Measurements from ENCODE around the gene CDH20.

- PRO-cap, 3 experiments, result no peak in any of the 3 experiments
- RRBS, result no CpG with 5 or more reads among the region's 7 CpGs
These were observed 150.9 kb upstream of the LMAN1 start for GRCh38 chr18:59509747-59510502.

DNA sequence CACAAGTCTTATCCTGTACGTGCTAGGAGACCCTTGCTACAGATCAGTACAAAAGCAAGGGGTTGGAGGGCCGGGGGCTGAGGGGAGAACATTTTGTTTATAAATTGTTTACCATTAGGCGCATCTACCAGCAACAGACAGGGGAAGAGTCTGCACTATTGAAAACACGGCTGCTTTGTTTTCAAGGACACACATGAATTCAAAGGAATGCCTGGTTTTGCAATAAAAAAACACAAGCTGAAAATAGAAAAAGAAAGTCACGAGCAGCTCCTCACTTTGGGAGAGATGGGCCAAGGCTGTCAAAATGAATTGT is 73.6 kb downstream of the CCBE1 start:
- PRO-cap, 3 experiments, result no peak in any of the 3 experiments
- RRBS, result no CpG with 5 or more reads among the region's 5 CpGs

- PRO-cap, 3 experiments, result no peak in any of the 3 experiments
- RRBS, result 1% methylated on average over 2 of the region's 41 CpGs
These were observed 603 bp upstream of the CCBE1 start for GRCh38 chr18:59697571-59698481.

GRCh38 chr18:59900111-59900832 is 476 bp downstream of the PMAIP1 start:
- PRO-cap, 3 experiments, result peak in 1 of 3 experiments; most common plus-strand start chr18:59900617 (in 1); most common minus-strand start chr18:59900593 (in 1)
- RRBS, result 2% methylated on average over 29 of the region's 54 CpGs

DNA sequence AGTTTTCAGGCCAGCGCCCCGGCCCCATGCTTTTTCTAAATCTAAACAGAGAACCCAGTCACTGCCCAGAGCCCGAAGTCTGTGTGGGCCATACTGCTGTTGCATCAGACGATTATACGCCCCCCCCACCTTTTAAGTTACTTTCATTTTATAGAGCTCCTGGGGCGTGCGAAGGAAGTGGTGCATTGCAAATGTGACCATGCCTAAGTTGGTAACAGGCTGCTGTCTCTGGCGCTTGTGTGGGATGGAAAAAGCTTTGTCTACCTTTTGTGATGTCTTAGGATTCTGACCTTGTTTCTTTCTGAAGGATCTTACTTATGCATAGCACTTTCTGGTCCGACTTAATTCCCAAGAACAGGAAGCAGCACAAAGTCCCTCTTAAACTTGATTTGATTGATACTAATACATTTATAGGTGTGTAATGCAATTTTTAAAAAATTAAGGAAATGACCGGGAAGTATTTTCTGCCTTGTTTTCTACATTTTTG is 1.1 kb downstream of the PMAIP1 start:
- PRO-cap, 3 experiments, result no peak in any of the 3 experiments
- RRBS, result no CpG with 5 or more reads among the region's 10 CpGs

GRCh38 chr18:61333306-61334060 is at the start of gene CDH20:
Gene CDH20, plus strand, starts transcription at chr18:61333430.
- PRO-cap, 3 experiments, result no peak in any of the 3 experiments
- RRBS, result 2% methylated on average over 26 of the region's 64 CpGs

- PRO-cap, 3 experiments, result no peak in any of the 3 experiments
- RRBS, result 2% methylated on average over 19 of the region's 43 CpGs
These were observed 871 bp downstream of the CDH20 start for GRCh38 chr18:61334061-61334541.

GRCh38 chr18:61883358-61883999 is 9.3 kb downstream of the RNF152 start:
- PRO-cap, 3 experiments, result no peak in any of the 3 experiments
- RRBS, result no CpG with 5 or more reads among the region's 4 CpGs

DNA sequence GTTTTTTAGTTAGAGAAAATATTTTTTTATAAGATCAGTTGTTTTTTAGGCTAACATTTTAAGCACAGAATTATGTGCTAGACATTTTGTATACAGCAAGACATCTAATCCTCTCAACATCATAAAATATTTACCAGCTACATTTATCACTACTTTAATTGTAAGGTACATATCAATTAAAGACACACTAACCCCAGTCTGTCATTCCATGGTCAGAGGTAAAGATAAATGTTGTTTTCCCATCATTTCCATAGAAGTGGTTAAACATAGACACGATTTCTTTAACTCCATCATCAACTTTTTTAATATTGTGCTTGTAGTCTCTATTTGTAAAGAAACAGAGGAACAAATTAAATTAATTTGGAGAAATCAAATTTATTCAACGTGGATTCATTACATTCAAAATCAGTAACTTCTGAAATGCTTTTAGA is 40.1 kb downstream of the PIGN start:
- PRO-cap, 3 experiments, result no peak in any of the 3 experiments
- RRBS, result no CpG with 5 or more reads among the region's 2 CpGs

GRCh38 chr18:62300535-62301063 is 24.5 kb upstream of the TNFRSF11A start:
- PRO-cap, 3 experiments, result no peak in any of the 3 experiments
- RRBS, result no CpG with 5 or more reads among the region's 4 CpGs

GRCh38 chr18:62420485-62421448 is 95.7 kb downstream of the TNFRSF11A start:
- PRO-cap, 3 experiments, result peak in 3 of 3 experiments; most common minus-strand start chr18:62420786 (in 1)
- RRBS, result no CpG with 5 or more reads among the region's 10 CpGs

DNA sequence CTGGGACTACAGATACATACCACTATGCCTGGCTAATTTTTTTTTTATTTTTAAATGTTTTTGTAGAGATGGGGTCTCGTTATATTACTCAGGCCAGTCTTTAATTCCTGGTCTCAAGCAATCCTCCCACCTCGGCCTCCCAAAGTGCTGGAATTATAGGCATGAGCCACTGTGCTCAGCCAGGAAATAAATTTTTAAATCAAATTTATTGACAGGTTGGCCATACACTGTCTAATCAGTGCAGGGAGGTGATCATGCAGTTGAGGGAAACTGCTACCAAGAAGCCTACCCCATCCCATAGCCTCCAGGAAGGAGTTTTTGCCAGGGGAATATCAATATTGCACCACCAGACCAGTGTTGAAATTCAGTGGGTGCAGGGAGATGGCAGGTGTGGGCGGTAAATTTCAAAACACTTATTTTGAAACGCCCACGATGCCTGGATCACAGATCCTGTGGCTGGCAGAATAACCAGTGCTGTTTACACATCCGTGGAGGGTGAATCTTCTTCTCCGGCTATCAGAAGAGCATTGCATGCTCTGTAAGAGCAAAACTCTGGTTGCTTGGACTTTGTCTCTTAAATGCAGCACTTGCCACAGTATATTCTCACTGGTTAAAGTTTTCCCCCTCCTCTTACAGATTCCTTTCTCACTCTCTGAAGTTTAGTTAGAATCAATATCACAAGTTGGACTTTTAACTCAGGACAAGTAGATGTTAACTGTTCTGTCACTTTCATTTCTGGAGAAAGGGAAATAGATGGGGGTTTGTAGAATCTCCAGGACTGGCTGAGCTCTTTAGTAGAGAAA is 70.6 kb upstream of the ZCCHC2 start:
- PRO-cap, 3 experiments, result no peak in any of the 3 experiments
- RRBS, result no CpG with 5 or more reads among the region's 7 CpGs

GRCh38 chr18:62485577-62485984 is 37.2 kb upstream of the ZCCHC2 start:
- PRO-cap, 3 experiments, result no peak in any of the 3 experiments
- RRBS, result no CpG with 5 or more reads among the region's 9 CpGs

GRCh38 chr18:62497394-62497703 is 25.5 kb upstream of the ZCCHC2 start:
- PRO-cap, 3 experiments, result no peak in any of the 3 experiments
- RRBS, result no CpG with 5 or more reads among the region's 4 CpGs

DNA sequence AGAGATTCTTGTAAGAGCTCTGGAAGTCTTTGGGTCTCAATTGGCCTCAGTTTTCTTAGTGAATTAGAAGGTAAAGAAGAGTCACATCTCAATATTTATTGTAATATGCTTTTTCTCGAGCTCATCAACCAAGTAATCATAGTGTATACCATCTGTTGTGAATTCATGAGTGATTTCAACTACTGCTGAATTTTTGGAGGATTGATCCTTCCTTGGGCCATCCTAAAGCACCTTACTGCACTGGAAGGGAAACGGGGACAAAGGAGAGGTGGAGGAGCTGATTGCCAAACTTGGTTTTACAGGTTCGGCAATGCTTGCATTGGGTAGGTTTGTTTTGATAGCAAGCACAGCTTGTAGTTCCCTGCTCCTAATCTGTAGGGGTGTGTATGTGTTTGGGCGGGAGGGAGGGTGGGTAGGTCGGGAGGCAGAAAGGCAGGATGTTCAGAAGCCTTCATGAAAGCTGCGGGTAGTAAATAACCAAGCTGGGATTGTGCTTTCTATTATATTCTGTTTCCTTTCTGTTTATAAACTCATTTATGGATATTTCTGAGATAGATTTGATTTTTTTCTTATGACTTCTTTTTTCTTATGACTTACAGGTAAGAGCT is 24.5 kb downstream of the PHLPP1 start:
- PRO-cap, 3 experiments, result no peak in any of the 3 experiments
- RRBS, result no CpG with 5 or more reads among the region's 6 CpGs

GRCh38 chr18:62758668-62759294 is 43.4 kb downstream of the PHLPP1 start:
- PRO-cap, 3 experiments, result no peak in any of the 3 experiments
- RRBS, result no CpG with 5 or more reads among the region's 4 CpGs

GRCh38 chr18:62784443-62784972 is 69.2 kb downstream of the PHLPP1 start:
- PRO-cap, 3 experiments, result no peak in any of the 3 experiments
- RRBS, result no CpG with 5 or more reads among the region's 4 CpGs

DNA sequence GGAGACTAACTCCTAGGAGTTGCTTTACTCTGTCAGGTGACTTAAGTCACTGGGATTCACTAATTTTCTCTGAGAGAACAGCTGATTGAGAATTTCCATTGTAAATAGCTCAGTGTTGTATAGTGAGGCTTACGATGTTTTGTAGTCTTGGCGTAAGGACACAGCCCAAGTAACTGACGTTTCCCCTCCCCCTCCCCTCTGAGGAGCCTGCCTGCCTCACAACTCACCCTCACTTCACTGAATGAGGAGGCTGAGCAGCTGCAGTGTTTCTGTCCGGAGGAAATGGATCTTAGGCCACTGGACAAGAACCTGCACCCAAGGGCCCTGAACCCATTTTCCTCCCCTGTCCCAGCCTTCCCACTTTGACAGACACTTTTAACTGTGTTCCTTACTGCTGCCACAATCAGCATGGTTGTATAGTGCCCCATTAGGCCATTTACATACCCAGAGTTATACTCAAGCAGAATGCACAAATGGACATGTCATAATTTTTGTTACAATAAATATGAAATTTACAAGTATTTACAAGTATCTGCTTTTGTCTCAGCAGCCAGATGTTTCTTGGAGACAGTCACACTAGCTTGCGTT is 264.7 kb downstream of the PHLPP1 start:
- PRO-cap, 3 experiments, result no peak in any of the 3 experiments
- RRBS, result no CpG with 5 or more reads among the region's 5 CpGs

GRCh38 chr18:62982639-62982838 is 267.2 kb downstream of the PHLPP1 start:
- PRO-cap, 3 experiments, result no peak in any of the 3 experiments
- RRBS, result no CpG with 5 or more reads among the region's 6 CpGs

DNA sequence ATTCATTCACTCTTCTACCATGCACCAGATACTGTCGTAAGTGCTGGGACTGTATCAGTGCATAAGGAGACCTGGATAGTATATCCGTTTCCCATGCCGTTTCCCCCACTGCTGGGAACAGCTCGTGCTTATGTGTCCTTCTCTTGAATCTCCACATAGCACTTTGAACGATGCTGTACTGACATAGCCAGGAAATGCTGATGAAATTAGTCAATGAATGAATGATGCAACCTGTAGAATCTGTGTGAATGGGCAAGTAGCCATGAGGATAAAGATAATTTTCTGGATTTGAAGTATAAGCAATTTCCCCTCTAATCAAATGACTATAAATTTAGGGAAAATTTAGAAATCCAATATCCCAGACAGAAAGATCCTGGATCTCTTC is 276.0 kb downstream of the BCL2 start:
- PRO-cap, 3 experiments, result no peak in any of the 3 experiments
- RRBS, result no CpG with 5 or more reads among the region's 5 CpGs

All from breast (tissue), 4 donors.